Right atrium auricular region (tissue), 2 donors: ENCODE measurements around the genes SLC22A2 and SLC22A3.

GRCh38 chr6:160127844-160128366 lies 6.3 kb downstream of the SLC22A1 start:
- PRO-cap = no peak
- RAMPAGE, long total RNA, 2 experiments = no peak in any of the 2 experiments

GRCh38 chr6:160254558-160255140 lies 4.0 kb downstream of the SLC22A2 start:
- PRO-cap = no peak
- RAMPAGE, long total RNA, 2 experiments = no peak in any of the 2 experiments

GRCh38 chr6:160258707-160259248 lies at the start of gene SLC22A2:
TSS of gene SLC22A2 (minus strand) at chr6:160258821.
- PRO-cap = no peak
- RAMPAGE, long total RNA, 2 experiments = no peak in any of the 2 experiments

DNA sequence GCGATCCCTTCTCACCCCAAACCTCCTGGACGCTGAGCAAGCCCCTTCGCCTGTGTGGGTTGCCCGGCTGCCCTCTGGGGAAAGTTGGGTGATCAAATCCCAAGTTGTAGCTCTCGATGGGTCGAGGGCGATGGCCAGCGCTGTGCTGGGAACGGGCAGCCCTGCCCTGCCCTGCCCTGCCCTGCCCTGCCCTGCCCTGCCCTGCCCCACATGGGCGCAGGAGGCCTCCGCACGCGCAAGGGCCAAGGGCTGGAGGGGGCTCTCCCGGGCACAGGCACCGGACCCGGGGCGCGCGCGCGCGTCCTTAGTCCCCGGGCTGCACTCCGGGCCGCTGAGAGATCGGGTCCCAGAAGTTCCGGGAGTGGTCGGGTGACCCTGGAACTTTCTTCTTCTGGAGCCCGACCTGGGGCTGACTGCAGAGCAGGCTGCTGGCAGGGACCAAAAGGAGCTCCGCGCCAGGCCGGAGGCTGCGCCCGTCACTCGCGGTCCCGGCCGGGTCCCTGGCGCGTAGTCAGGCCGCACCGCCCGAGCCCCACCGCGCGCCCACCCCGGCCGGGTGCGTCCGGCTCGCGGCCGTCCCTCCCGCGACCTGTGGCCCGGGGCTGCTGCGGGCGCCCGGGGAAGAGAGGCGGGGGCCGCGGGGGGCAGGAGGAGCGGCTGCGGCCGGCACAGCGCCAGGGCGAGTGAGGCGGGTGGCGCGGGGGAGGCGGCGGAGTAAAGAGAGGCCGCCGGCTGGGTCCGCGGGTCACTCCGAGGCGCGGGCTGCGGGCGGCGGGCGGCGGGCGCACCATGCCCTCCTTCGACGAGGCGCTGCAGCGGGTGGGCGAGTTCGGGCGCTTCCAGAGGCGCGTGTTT lies at the start of gene SLC22A3:
TSS of gene SLC22A3 (plus strand) at position 748 of the 855 bp plus-strand sequence.
- PRO-cap = unidirectional peak, plus-strand start at position 745 of the sequence
- RAMPAGE, long total RNA, 2 experiments = no peak in any of the 2 experiments

GRCh38 chr6:160351757-160352168 lies 3.6 kb downstream of the SLC22A3 start:
- PRO-cap = no peak
- RAMPAGE, long total RNA, 2 experiments = no peak in any of the 2 experiments

DNA sequence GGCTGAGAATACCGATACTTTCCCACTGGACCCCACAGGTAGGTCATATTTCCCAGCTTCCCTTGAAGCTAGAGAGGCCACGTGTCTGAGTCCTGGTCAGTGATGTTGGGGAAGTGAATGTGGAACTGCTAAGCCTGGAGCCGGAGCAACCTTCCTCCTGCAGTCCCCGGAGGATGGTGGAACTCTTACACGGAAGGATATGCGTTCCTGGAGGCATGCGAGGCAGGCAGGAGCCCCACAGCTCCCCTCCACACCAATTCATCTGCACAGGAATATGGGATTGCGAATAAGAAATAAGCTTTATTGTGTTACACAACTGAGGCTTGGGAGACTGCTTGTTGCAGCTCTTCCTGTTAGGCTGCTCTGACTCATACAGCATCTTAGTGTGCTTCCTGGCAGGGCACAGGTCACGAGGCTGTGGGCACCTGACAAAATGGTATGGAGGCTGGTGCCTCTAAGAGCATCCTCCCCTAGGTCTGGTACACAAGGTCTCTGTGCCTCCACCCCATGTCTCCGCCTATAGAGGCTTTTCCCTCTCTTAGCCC lies 6.7 kb downstream of the SLC22A3 start:
- PRO-cap = no peak
- RAMPAGE, long total RNA, 2 experiments = no peak in any of the 2 experiments

- PRO-cap = no peak
- RAMPAGE, long total RNA, 2 experiments = no peak in any of the 2 experiments
Observed at GRCh38 chr6:160437728-160438511, 89.7 kb downstream of the SLC22A3 start.

GRCh38 chr6:160685679-160685878 lies 16.5 kb upstream of the PLG start:
- PRO-cap = no peak
- RAMPAGE, long total RNA, 2 experiments = no peak in any of the 2 experiments

DNA sequence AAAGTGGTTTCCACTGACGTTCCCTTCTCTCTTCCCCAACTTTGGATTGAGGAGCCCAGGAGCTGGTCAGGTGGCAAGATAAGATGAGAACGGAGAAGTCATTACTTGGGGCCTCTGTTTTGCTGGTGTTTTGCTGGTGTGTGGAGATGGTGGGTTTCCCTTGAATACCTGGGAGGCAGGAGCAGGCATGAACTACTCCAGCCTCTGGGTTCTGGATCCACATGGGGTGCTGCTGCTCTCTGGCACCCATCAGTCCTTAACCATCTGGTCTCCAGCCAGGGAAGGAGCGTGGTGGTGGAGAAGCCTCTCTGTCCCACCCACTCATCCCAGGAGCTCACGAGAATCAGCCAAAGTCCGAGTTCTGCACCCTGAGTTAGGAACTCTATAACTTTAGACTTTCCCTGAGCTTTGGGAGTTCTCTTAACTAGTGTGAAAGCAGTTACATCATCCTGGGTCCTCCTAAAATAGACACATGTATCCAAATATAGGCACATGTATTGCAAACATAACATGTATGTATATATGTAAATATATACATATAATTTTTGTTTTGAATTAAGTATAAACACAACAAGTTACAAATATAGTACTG lies 5.5 kb upstream of the PLG start:
- PRO-cap = no peak
- RAMPAGE, long total RNA, 2 experiments = no peak in any of the 2 experiments

GRCh38 chr6:160697592-160698438 lies 4.2 kb upstream of the PLG start:
- PRO-cap = no peak
- RAMPAGE, long total RNA, 2 experiments = no peak in any of the 2 experiments

DNA sequence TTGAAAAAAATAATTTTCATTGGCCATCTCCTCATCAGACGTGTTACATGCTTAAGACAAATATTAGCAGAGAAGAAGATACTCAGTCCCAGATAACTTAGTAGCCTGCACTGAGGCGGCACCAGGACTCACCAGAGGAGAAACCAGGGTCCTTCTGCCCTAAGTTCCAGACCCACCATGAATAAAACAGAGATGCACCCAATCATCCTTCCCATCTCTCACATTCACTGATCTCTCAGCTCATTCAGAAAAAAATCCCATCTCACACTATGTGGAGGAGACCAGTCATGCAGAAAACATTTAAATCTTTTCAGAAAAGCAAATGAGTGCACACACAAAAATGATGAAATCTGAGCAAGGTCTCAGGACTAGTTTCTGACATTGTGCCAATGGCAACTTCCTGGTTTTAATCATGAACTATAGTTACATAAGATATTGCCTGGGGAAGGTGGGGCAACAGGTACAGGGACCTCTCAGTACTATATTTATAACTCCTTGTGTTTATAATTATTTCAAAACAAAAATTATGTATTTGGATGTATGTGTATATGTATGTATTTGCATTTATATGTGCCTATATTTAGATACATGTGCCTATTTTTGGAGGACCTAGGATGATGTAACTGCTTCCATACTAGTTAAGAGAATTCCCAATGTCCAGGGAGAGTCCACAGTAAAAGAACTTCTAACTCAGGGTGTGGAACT lies 71.8 kb upstream of the MAP3K4 start:
- PRO-cap = no peak
- RAMPAGE, long total RNA, 2 experiments = no peak in any of the 2 experiments

GRCh38 chr6:161048469-161048992 lies 57.0 kb downstream of the MAP3K4 start:
- PRO-cap = no peak
- RAMPAGE, long total RNA, 2 experiments = no peak in any of the 2 experiments

DNA sequence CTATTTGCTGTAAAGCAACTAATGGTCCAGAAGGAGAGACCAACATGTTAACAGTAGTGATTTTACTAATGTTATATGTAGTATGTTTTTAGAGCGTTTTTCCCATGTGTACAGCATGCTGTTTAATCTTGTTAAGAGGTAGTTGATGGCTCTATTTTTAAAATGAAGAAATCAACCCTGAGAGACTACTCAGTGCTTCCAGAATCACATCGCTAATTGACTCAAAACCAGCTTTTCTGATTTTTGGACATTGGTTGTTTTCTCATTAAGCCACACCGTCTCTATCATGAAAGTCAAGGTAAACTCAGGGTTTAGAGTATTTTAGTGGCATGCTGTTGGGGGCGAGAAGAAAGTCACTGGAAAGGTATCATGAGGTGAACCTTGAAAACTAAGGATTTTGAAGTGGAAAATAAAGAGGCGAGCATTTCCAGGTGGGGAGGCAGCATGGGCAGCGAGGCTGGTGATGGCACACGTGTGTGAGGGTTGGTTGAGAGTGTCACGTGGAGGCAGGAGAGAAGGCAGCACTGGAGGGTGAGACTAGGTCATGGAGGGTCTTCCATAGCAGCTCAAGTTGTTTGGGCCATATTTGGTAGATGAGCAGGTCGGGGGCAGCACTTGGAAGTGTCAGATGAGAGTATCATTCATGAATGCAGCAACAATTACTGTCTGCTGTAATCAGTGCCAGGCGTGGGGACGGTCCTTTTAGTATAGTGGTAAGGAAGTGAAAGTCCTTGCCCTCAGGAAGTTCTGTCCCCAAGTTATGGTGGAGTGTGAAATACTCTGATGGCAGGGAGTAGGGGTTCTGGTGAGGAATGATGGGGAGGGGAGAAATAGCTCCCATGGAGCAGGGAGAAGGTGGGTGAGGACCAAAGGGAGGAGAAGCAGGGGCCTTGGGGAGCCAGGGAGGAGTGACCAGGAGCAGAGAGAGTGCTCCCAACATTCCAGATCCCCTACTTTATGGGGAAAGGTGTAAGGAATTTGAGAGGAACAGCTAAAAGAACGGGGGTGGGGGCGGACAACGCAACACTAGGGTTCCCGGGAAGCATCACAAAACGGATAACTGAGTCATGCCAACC lies 77.7 kb downstream of the MAP3K4 start:
- PRO-cap = no peak
- RAMPAGE, long total RNA, 2 experiments = no peak in any of the 2 experiments

- PRO-cap = no peak
- RAMPAGE, long total RNA, 2 experiments = no peak in any of the 2 experiments
Observed at GRCh38 chr6:161098162-161098544, 106.6 kb downstream of the MAP3K4 start.

GRCh38 chr6:161194285-161194866 lies 79.5 kb downstream of the AGPAT4 start:
- PRO-cap = no peak
- RAMPAGE, long total RNA, 2 experiments = no peak in any of the 2 experiments

GRCh38 chr6:161225882-161226902 lies 47.7 kb downstream of the AGPAT4 start:
- PRO-cap = no peak
- RAMPAGE, long total RNA, 2 experiments = no peak in any of the 2 experiments

- PRO-cap = unidirectional peak, plus-strand start at chr6:161359668
- RAMPAGE, long total RNA, 2 experiments = no peak in any of the 2 experiments
Observed at GRCh38 chr6:161359099-161359883, 85.4 kb upstream of the AGPAT4 start.

DNA sequence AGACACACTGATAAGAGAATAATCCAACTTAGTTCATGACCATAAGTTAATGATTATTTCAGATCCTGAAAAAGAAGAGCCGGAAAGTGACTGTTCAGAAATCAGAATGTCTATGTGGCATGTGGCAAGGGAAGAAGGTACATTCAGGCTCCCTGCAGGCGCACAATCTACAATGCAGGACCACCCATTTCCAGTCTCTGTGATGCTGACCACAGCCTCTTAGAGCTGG lies 666.7 kb upstream of the AGPAT4 start:
- PRO-cap = no peak
- RAMPAGE, long total RNA, 2 experiments = no peak in any of the 2 experiments

GRCh38 chr6:162187705-162188057 lies 539.9 kb downstream of the PRKN start:
- PRO-cap = no peak
- RAMPAGE, long total RNA, 2 experiments = no peak in any of the 2 experiments

DNA sequence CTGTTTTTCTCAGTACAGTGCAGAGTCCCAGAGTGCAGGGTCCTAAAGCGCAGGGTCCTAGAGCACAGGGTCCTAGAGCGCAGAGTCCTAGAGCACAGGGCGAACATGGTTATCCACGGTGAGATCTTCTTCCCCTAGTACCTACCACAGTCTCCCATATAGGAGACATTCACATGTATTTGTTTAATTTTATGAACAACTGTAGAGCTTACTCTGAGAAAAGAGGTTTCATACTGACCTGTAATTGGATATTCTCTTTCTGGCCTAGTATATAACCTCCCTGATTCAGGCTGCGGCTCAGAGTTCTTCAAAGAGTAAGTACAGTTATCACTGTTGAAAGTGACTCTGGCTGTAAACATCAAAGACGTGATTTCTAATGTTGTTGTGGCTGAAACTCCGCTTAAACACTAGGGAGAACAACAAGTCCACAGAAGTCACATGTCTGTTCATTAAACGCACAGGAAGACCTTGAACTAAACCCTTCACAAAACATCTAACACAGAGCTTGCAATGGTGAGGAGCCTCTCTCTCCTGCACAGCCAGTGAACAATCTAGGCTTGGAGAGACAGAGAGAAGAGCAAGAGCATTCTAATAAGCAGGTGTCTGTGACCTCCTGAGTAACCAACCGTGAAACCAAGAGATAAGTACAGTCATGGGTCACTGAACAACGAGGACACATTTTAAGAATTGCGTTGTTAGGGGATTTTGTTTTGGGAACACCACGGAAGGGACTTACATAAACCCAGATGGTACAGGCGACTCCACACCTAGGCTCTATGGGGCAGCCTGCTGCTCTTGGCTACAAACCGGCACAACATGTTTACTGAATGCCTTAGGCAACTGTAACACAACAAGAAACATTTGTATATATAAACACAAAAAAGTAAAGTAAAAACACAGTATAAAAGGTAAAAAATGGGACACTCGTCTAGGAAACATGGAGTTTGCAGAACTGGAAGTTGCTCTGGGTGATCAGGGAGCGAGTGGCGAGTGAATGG lies 249.3 kb downstream of the PRKN start:
- PRO-cap = no peak
- RAMPAGE, long total RNA, 2 experiments = no peak in any of the 2 experiments